Uterus (tissue), 7 donors: Measurements from ENCODE around the genes FAM241B and EIF4EBP2.

- PRO-cap, 4 experiments = peak in 2 of 4 experiments; most common plus-strand start chr10:69480161 (in 1); most common minus-strand start chr10:69479904 (in 1)
- RAMPAGE, long total RNA, 2 experiments = no peak in any of the 2 experiments
- RRBS = no CpG with 5 or more reads among the region's 6 CpGs
Observed at GRCh38 chr10:69479343-69480294, 28.4 kb downstream of the TSPAN15 start.

DNA sequence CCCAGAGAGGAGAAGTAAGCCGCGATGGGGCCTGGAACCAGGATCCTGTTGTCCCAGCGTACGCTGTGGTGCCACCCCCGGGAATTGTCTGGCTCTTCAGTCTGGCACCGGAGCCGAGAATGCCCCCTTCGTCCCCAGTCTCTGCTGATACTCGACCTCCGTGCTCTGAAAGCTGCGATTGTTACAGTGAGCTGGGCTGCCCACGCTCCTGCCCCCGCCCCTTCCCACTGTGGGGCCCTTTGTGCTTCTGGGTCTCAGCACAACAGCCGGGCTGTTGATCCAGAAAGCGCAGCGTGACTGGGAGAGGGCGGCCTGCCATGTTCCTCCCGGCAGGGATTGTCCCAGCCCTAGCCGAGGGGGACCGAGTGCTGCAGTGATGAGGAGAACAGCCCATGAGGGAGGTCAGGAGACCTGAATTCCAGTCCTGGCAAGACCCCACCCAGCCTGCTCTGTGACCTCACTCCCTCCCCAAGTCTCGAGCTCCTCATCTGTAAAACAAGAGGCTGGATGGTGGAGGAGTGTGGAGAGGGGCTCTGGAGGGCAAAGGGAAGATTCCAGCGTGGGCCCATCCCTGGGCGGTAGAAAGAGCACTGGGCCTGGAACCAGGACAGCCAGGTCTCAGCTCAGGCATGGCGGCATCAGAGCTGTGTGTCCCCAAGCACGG, 43.5 kb downstream of the TSPAN15 start:
- PRO-cap, 4 experiments = no peak in any of the 4 experiments
- RAMPAGE, long total RNA, 2 experiments = no peak in any of the 2 experiments
- RRBS = 65% methylated on average over 5 of the region's 25 CpGs

GRCh38 chr10:69507755-69508187, 56.5 kb downstream of the TSPAN15 start:
- PRO-cap, 4 experiments = peak in 1 of 4 experiments; most common minus-strand start chr10:69507991 (in 1)
- RAMPAGE, long total RNA, 2 experiments = no peak in any of the 2 experiments
- RRBS = 2% methylated on average over 5 of the region's 18 CpGs

DNA sequence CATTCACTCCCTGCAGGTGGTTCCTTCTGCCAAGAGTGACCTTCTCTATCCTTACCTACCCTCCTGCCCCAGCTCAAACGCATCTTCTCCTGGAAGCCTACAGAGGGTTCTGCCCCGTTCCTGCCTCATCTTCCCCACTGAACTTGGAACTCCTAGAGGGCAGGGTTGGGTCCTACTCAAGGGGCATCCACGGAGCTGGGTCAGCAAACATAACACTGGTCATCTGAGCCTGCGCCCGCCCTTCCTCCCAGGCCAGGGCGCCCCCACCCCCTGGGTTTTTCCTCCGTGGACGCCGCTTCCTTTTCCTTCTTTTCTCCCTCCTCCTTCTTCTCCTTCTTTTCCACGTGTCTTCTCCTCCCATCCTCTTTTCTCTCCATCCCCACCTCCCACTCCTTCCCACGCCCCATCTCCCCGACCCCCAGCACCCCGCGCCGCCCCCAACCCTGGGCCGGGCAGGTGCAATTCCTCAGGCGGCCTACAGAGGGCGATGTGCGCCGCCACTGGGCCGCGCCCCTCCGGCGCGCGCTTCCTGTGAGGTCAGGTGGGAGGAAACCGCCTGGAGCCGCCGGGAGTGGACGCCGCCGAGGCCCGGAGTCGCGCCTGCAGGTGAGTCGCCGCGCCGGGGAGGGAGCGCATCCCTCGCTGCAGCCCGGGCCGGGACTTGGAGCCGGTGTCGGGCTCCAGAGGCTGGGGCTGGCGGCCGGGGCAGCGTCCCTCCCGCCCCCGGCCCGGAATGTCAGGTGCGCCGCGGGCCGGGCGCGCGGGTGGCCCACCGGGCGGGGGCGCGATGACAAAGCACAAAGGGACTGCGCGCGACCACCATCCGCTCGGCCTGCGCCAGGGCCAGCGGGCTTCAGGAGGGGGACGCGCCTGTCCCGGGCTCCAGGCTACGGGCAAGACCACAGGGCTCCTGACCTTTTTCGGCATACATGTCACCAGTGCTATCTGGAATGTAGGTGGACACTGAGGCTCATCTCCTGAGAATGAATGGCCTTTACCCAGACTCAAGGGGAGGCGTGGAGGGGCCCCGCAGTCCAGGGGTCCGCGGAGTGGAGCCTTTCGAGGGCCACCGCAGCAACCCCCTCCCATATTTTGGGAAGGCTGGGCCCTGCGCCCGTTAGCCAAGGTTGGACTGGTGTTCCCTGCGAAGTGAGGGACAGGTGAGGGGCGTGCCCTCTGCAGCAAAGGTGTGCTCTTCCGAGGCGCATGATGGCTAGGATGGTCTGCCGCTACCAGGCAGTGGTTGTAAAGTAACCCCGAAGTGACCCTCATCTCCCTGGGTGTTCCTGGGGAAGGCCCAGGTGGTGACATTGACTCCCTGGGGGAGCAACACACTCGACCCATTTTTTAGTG, at the start of gene FAM241B:
Gene FAM241B, plus strand, starts transcription at position 540 of the 1,353 bp plus-strand sequence.
- PRO-cap, 4 experiments = peak in 4 of 4 experiments; most common plus-strand start position 605 of the sequence (in 3)
- RAMPAGE, long total RNA, 2 experiments = start-site peak on the plus strand in 1 of 2 experiments, centred at position 556 of the sequence, 25 reads per replicate
- RRBS = 5% methylated on average over 22 of the region's 89 CpGs

DNA sequence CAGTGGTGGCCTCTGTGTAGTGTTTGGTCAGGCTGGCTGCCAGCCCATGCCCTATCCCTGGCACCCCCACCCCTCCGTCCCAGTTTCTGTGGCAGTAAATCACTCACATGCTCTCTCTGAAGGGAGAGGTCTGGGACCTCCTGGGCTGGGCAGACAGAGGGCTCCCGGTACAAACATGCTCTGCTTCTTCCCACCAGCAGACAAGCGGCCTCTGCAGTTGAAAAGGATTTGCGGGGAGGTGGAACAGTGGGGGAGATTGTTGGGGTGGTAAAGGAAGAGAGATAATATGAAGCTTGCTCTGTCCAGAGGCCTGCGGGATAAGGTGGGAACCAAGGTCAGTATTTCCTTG, 79.6 kb downstream of the FAM241B start:
- PRO-cap, 4 experiments = no peak in any of the 4 experiments
- RAMPAGE, long total RNA, 2 experiments = no peak in any of the 2 experiments
- RRBS = no CpG with 5 or more reads among the region's 5 CpGs

GRCh38 chr10:70145086-70145475, 1.4 kb downstream of the TYSND1 start:
- PRO-cap, 4 experiments = no peak in any of the 4 experiments
- RAMPAGE, long total RNA, 2 experiments = no peak in any of the 2 experiments
- RRBS = no CpG with 5 or more reads among the region's 12 CpGs

GRCh38 chr10:70145476-70146450, 737 bp downstream of the TYSND1 start:
- PRO-cap, 4 experiments = peak in 4 of 4 experiments; most common plus-strand start chr10:70146051 (in 3); most common minus-strand start chr10:70146006 (in 4)
- RAMPAGE, long total RNA, 2 experiments = start-site peak on the minus strand in 1 of 2 experiments, at chr10:70146201-70146222 at its widest, 7 reads per replicate
- RRBS = 2% methylated on average over 48 of the region's 113 CpGs

- PRO-cap, 4 experiments = peak in 1 of 4 experiments; most common plus-strand start chr10:70254450 (in 1); most common minus-strand start chr10:70254317 (in 1)
- RAMPAGE, long total RNA, 2 experiments = no peak in any of the 2 experiments
- RRBS = no CpG with 5 or more reads among the region's 12 CpGs
Observed at GRCh38 chr10:70254061-70254660, 20.9 kb upstream of the PPA1 start.

GRCh38 chr10:70255537-70256296, 22.5 kb upstream of the PPA1 start:
- PRO-cap, 4 experiments = peak in 2 of 4 experiments; most common plus-strand start chr10:70256204 (in 2); most common minus-strand start chr10:70255928 (in 1)
- RAMPAGE, long total RNA, 2 experiments = no peak in any of the 2 experiments
- RRBS = 59% methylated on average over 3 of the region's 48 CpGs

GRCh38 chr10:70272051-70272673, 11.6 kb downstream of the NPFFR1 start:
- PRO-cap, 4 experiments = no peak in any of the 4 experiments
- RAMPAGE, long total RNA, 2 experiments = no peak in any of the 2 experiments
- RRBS = no CpG with 5 or more reads among the region's 12 CpGs

- PRO-cap, 4 experiments = no peak in any of the 4 experiments
- RAMPAGE, long total RNA, 2 experiments = no peak in any of the 2 experiments
- RRBS = no CpG with 5 or more reads among the region's 7 CpGs
Observed at GRCh38 chr10:70323051-70323572, 39.3 kb upstream of the NPFFR1 start.

DNA sequence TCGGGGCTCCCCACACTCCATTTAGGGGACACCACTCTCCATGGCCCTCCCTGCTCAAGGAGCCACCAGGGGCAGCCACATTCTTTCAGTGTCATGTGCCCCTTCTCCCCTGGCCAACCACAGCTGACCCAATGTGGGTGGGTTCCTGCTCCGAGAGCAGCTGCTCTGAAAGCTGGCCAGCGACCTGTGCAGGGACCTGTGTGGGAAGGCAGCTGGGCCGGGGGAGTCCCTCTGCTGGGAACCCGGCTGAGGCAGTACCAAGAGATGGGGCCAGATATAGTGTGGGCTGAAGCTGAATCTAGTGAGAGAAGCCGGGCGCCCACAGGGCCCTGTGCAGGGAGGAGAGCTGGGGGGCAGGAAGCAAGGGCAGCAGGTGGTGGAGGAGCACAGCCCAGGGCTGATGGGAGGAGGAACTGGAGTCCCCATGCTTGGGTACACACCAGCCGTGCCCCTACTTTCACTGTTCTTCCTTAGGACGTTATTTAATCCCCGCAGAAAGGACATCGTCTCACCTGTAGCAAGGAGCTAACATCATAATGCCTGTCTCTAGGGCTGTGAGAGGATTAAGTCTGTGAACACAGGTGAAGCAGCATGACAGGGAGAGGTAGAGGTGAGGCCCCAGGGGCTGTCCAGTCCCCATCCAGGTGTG, 40.7 kb upstream of the NPFFR1 start:
- PRO-cap, 4 experiments = no peak in any of the 4 experiments
- RAMPAGE, long total RNA, 2 experiments = no peak in any of the 2 experiments
- RRBS = 43% methylated on average over 2 of the region's 11 CpGs

DNA sequence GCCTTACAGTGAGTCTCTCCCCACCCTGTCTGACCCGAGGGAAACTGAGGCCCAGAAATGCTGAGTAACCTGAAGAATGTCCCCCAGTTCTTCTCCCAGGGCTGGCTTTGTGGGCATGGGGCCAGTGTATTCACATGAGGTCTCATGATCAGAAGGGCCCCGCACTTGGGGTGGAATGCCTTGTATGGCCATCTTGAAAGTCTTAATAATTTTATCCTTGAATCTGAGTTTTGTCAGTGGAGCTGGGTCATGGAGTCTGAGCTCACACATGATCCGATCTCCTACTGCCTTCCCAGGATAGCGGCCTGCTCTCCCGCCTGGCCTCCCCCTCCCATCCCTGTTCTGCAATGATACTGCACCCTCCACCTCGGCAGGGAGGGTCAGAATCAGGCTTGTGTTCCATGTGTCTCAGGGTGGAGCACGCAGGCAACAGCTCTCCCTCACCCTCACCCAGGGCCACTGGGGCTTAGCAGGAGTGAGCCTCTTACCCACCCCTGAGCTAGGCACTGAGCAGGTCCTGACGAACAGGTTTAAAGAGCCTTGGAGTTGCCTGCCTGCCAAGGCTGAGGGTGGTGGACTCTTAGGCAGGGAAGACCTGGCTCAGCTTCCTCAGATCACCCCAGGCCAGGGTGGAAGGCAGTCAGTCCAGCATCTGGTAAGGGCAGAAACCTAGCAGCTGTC, 41.4 kb upstream of the NPFFR1 start:
- PRO-cap, 4 experiments = no peak in any of the 4 experiments
- RAMPAGE, long total RNA, 2 experiments = no peak in any of the 2 experiments
- RRBS = no CpG with 5 or more reads among the region's 8 CpGs

- PRO-cap, 4 experiments = no peak in any of the 4 experiments
- RAMPAGE, long total RNA, 2 experiments = no peak in any of the 2 experiments
- RRBS = no CpG with 5 or more reads among the region's 9 CpGs
Observed at GRCh38 chr10:70378012-70378641, 4.3 kb downstream of the LRRC20 start.

DNA sequence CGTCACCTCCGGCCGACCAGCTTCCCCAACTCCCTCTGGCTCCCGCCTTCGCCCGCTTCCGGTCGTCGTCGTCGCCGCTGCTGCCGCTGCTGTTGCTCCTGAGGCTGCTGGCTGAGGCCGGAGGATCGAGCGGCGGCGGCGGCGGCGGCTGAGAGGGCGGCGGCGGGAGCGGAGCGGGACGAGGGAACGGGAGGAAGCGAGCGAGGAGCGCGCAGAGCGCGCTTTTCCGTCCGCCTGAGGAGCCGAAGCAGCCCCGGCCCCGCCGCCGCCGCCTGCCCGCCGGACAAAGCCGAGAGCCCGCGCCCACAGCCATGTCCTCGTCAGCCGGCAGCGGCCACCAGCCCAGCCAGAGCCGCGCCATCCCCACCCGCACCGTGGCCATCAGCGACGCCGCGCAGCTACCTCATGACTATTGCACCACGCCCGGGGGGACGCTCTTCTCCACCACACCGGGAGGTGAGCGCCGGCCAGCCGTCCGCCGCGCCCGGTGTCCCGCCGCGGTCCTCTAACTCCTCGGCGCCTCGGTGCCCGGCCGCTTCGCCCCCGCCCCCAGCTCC, at the start of gene EIF4EBP2:
Gene EIF4EBP2, plus strand, starts transcription at position 55 of the 557 bp plus-strand sequence.
- PRO-cap, 4 experiments = peak in 4 of 4 experiments; most common plus-strand start position 55 of the sequence (in 2)
- RAMPAGE, long total RNA, 2 experiments = start-site peak on the plus strand in 1 of 2 experiments, centred at position 53 of the sequence, 95 reads per replicate
- RRBS = 2% methylated on average over 32 of the region's 79 CpGs

- PRO-cap, 4 experiments = no peak in any of the 4 experiments
- RAMPAGE, long total RNA, 2 experiments = no peak in any of the 2 experiments
- RRBS = no CpG with 5 or more reads among the region's 5 CpGs
Observed at GRCh38 chr10:70422461-70423110, 18.6 kb downstream of the EIF4EBP2 start.

DNA sequence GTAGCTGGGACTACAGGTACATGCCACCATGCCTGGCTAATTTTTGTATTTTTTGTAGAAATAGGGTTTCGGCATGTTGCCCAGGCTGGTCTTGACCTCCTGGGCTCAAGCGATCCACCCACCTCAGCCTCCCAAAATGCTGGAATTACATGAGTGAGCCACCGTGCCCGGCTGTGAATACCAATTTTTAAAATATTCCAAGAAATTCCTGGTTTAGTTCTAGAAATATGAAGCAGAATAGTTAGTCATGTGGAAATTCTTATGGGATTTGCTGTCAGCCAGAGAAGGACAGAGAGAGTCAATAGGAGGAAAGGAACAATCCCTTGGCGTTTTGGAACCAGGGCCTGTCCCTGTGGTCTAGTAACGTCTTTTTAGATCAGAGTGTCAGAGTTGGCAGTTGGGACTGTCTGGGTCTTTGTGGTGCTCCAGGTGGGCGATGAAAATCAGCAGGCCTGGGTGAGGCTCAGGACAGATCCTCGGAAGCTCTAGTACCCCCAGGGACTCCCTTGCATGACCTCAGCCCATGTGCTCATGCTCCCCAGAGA, 7.9 kb downstream of the NODAL start:
- PRO-cap, 4 experiments = no peak in any of the 4 experiments
- RAMPAGE, long total RNA, 2 experiments = no peak in any of the 2 experiments
- RRBS = no CpG with 5 or more reads among the region's 8 CpGs

DNA sequence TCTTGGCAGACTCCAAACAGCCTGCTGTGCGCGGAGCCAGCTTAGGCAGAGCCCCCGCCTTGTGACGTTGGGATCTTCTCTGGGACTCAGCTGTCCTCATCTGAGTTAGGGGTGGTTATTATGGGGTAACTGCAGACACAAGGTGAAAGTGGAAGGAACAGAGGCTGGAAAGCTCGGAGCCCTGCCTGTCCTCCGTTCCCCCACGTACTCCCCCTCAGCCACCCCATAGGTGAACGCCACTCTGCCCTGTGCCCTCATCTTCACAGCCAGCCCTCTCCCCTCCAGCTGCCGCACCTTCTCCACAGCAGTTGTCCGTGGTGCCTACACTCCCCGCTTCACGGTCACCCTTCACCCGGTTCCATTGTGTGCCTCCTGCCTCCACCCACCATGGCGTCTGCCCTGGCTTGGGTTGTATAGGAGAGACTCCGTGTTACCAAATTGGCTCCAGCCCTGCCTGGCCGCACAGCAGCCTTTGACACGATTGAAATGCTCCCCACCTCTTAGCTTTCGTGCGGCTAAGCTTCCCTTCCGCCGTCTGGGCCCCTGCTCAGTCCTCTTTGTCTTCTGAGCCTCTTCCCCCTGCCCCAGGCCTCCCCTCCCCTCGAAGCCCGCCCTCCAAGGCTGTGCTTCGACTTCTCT, 18.2 kb upstream of the NODAL start:
- PRO-cap, 4 experiments = no peak in any of the 4 experiments
- RAMPAGE, long total RNA, 2 experiments = no peak in any of the 2 experiments
- RRBS = no CpG with 5 or more reads among the region's 24 CpGs

GRCh38 chr10:70558696-70559810, 43.5 kb downstream of the PRF1 start:
- PRO-cap, 4 experiments = peak in 2 of 4 experiments; most common plus-strand start chr10:70559287 (in 2)
- RAMPAGE, long total RNA, 2 experiments = no peak in any of the 2 experiments
- RRBS = no CpG with 5 or more reads among the region's 21 CpGs

DNA sequence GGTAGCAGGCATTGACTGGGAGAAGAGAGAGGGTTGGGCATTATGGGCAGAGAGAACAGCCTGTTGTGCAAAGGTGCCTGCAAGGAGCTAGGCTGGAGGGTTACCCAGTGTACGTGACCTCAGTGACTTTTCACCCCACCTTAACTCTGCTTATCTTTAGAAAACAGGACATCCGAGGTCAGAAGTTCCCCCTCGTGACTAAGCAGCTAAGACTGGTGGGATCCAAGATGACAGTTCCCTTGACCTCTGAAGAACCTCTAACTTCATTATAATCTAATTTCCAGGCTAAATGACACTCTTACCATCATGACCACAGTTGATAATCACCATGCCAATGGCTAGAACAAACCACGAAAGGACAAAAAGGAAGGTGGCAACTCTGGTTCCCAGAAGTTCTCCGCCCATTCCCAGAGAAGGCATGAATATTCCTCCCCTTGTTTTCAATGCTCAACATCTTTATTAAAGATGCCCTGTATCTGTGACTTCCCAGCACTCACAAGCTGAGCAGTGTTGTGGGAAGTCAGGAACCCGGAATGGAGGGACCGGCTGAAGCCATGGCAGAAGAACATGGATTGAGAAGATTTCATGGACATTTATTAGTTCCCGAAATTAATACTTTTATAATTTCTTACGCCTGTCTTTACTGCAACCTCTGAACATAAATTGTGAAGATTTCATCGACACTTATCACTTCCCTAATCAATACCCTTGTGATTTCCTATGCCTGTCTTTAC, 4.9 kb upstream of the ADAMTS14 start:
- PRO-cap, 4 experiments = no peak in any of the 4 experiments
- RAMPAGE, long total RNA, 2 experiments = no peak in any of the 2 experiments
- RRBS = no CpG with 5 or more reads among the region's 10 CpGs